Hair follicular keratinocyte (primary cell): ENCODE measurements around a stretch of chr6.

DNA sequence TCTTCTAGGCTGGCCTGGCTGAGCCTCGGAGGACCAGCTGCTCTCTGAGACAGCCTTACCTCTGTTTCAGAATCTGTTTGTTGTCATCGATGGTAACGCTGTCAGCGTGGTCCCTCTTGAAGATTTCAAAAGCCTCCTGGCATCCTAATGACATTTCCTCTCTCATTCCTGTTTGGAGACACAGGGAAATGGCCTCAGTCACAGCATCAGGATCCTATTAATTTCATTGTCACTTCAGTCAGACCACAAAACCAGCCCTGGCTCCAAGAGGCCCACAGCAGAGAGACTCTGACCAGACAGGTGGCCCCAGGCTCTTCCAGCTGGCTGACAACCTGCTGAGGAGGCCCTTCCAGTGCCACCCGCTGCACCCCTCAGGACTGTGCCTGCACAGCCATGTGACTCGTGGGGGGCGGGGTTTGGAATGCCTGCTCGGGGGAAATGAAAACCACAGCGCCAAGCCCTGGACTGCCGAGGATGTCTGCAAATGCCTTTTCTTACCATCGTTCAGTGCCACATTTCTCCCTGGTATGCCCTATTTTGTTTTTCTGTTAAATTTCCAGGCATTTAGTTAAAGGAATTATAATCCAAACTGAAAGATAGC, 108.6 kb upstream of the KCNK16 start:
- RAMPAGE, long total RNA: no peak

- RAMPAGE, long total RNA: no peak
Observed at GRCh38 chr6:39753446-39753944, 28.3 kb upstream of the KIF6 start.

DNA sequence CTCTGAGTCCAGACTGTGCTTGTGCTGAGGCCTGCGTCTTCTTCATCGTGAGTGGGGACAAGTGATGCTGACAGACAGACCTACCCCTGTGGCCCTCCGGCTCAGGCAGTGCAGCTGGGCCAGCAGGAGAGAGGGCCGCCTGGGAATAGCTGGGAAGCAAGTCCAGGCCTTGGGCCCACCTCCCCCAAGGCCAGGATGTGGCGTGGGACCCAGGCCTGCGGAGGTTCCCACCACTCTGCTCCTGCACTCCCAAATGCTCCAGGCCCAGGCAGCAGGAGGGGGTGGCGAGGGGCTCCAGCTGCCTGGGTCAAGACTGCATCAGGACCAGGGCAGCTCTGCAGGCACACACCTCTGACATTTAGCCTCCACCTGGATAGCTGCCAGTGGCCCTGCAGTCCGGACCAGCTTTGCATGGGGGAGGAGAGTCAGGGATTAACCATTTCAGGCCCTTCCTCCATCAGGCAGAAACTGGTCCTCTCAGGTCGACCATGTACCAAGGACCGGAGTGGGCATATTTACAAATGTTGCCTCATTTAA, 38.3 kb downstream of the DAAM2 start:
- RAMPAGE, long total RNA: no peak

DNA sequence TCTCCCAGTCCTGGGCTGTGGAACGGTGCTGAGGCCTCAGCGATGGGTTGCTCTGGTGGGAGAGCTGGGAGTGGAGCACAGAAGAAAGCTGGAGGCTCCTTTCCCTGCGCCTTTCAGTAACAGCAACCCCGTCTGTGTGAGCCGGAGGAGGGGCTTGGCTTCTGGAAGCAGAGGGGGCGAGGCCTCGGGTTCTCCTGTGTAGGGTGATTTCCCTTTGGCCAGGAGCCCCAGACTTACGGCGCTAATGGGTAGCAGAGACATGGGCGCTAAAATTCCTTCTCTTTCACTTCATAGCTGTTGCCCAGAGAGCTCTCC, 55.0 kb downstream of the DAAM2 start:
- RAMPAGE, long total RNA: no peak

DNA sequence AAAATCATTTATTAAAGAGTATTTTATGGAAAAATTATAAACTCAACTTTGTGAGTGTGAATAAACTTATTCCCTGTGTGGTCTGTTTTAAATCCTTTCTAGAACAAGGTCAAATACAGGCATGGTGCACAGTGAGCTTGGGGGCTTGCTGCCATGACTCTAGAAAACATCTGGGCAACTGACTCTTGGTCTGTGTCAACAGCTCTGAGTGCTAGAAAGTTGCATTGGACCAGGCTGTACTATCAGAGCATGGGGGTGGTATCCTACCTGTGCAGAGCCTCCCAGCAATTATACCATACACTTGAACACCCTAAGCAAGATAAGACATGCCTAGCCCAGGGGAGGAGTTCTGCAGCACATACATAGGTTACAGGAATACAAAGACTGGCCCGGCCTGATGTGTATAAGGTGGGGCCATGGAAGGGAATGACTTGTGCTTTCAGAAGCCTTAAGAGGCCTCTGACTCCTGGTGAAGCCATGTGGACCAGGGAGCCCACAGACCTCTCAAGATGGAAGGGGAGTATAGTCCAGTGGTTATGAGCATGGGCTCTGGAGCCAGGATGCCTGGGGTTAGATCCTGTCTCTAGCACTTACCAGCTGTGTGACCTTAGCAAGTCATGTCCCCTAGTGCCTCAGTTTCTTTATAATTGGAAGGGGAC, 11.4 kb upstream of the MOCS1 start:
- RAMPAGE, long total RNA: no peak

DNA sequence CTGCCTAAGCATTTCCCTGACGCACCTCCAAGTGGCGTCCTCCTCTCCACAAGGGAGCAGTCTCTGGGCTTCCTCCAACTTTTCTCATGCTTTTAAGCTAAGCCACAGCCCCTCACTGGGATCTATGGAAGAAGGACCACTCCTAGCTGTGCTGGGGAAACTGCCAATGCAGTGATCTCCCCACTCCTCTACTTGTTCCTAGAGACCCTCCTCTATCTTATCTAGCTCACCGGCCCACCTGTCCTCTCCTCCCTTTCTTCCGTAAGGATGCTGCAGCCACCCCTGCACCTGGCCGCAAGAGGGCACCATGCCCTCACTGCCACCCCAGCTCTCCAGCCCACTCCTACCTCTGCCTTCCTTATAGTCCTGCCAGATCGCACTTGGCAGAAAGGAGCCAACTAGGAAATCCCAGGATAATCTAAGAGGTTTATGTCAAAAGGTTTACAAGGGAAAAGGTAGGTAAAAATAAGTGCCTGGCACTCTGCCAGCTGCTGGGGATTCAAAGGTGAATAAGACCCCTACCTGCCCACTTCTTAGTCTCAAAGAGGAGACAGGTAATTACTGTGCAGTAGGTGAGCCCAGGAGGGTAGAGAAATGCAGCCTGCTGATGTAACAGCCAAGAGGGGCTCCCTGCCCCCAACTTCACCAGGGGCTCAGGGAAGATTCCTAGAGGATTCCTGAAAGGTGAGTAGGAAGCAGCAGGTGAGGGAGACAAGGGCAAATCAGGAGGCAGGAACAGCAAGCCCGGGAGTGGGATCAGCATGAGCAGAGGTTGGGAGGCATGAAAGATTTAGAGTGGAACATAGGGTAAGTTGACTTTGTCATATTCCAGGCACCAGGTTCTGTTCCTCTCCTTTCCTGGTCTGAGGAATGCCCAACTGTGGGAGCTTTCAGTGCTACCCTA, 258.4 kb downstream of the LRFN2 start:
- RAMPAGE, long total RNA: no peak

DNA sequence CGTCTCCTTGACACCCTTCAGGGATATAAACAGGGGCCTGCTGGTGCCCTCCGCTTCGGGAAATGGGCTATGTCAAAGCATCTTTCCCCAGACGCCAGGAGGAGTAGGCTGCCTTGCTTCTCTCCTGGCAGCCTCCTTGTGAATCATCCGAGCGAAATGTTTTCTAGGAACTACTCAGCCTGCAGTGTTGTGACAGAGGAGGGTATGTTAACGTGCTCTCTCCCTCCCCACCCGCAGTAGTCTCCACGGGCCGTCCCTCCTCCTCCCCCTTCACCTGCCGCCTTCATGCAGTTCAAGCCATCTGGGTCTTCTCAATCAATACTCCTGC, 168.1 kb upstream of the LRFN2 start:
- RAMPAGE, long total RNA: no peak

DNA sequence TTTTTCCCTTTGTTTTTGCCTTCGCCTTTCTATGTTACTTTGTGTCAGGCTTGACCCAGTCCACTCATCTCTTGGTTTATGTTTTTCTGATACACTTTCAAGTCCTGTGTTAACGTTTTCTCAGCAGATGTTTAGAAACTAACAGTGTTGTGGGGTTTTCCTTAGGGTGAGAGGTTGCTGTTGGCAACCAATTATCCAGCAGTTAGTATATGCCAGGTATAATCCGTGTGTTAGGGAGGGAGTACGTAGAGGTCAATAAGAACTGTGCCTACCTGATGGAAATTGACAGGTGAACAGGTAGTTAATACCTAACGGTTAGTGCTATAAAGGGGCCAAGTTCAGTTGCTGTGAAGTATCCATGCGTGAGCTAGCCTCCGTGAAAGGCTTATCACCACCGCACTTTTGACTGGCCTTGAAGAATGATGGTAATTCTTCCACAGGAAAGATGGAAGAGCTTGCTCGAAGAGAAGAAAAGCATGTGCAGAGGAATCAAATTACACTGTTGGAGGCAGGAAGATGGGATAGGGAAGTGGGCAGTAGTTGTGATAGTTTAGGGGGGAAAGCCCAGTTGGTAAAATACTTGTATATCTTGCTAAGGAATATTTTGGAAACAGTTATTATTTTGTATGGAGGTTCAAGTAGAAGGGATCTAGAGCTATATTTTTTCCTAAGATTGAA, 1.5 kb downstream of the NFYA start:
- RAMPAGE, long total RNA: no peak

DNA sequence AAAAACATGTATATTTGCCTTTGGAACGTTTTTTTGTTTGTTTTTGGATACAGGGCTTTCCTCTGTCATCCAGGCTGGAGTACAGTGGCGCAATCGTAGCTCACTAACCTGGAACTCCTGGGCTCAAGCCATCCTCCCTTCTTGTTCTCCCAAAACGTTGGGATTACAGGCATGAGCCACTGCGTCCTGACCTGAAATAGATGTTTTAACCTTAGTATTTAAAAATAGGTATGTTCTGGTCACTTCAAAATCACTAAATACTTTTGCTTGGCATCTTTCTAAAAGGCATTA, 2.3 kb downstream of the NFYA start:
- RAMPAGE, long total RNA: no peak

DNA sequence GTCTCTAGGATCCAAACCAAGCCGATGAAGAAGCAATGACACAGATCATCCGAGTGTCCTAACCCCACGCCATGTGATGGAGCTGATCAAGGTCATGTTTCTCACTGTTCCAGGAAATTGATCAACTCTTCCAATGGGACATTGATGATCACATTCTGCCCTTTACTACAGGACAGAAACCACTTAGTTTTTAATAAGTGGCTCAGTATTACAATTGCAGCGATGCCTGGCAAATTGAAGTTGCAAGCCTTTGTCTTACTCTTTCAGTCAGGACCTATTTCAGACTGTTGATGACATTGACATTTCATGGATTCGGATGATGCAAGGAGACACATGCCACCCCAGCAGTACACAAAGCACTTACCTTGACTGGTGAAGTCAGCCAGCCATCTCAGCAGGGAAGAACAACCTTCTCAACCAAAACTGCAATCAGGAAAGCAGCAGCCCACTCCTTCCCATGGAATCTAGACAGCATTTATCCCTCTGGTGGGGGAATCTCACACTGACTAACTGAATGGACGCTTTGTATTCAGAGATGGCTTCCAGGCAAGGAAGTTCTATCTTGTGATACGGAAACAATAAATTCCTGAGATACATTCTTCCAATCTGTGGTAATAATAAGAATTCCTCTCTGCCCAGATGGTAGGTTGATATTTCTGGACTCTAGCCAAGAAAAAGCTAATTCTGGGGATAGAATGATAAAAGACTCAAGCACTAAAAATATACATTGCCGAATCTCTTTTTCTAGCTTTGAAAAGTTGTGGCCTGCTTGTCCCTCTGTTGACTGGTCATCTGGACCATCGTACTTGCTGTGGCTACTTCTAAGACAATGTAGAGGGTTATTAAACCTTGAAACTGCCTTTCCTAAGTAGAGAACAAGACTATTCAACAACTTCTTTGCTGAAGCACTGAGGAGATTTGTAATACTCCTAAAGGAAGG, 24.8 kb downstream of the NFYA start:
- RAMPAGE, long total RNA: no peak

GRCh38 chr6:41103945-41104635, 31.3 kb downstream of the NFYA start:
- RAMPAGE, long total RNA: no peak

- RAMPAGE, long total RNA: no peak
Observed at GRCh38 chr6:41284500-41285210, 1.8 kb downstream of the TREM1 start.

GRCh38 chr6:41285497-41286254, 806 bp downstream of the TREM1 start:
- RAMPAGE, long total RNA: no peak

DNA sequence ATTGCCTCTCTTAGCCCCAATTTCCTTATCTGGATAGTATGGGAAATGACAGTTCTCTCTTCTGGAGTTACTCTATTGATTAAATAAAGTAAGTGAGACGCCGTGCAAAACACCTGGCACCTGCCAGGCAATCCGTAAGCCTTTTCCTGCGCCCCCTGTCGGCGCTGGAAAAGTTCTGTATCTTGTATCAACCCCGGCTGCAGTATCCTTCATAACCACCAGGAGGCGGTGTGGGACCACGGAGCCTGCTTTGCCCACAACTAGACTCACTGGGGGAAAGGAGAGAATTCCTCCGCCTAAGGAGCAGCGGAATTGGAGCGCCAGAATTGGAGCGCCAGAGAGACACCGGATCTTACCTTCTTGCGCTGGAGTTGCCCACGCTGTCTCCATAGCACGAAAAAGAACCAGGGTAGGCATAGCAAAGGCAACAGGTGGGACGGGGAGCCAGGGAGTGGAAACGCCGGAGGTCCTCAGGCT, 33.5 kb downstream of the NCR2 start:
- RAMPAGE, long total RNA: no peak

DNA sequence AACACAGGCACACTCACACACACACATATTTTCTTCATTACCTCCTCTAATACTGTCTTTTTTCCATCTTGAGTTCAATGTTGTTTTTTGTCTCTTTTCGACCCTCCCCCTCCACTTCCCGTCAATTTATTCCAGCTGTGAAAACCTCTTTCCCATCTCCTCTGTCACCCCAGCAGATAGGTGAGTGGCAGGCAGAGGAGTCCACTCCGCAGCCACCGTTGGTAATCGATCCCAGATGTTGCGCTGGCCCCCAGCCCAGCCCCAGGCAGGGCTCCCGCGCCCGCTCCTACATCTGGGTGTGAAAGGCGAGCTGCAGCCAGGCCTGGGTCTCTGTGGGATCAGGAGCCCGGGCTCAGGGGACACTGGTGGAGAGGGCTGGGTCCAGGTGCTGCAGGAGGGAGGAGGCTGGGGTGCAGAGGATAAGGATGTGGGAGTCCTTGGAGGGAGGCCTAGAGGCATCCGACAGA, 56.7 kb upstream of the FOXP4 start:
- RAMPAGE, long total RNA: no peak

DNA sequence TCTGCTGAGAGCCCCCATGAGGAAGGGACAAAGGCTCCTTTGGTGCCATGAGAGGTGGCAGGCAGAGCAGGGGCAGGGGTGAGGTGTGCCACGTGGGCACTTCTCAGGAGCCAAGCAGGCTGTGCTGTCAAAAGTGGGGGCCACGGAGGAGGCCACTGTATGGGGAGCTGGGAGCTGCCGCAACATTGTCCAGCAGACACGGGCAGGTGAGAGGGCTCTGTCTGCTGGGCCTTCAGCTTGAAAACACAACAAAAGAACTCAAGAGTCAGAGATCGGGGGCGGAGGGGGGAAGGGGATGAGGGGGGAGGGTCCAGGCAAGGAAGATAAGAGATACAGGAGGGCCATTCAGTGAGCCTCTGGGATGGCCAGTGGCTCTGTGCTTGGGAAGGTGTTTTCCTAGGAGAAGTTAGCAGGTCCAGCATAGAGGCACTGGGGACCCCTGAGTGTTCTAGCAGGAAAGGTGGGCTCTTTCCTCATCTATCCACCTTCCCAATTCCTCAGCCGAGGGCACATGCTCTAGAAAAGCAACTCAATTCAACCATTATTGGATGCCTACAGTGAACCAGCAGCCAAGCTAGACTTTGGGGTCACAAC, 21.4 kb upstream of the FOXP4 start:
- RAMPAGE, long total RNA: no peak

DNA sequence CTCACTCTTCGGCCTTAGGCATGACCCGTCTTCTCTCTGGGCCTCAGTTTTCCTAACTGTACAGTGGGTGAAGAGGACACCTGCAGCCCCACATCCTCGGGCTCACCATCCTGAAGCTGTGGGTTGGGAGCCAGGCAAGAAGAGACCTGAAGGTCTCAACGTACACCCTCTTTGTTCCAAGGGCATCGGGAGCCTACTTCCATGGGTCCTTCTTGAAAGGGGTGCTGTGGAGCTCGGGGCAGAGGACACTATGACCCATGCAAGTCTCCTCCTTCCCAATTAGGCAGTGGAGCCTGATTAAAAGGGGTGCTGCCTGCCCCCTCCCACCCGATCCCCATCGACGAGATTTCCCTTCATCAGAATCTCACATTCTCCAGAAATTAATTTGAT, 6.7 kb downstream of the FOXP4 start:
- RAMPAGE, long total RNA: no peak

- RAMPAGE, long total RNA: no peak
Observed at GRCh38 chr6:41563015-41563867, 17.1 kb downstream of the FOXP4 start.

- RAMPAGE, long total RNA: no peak
Observed at GRCh38 chr6:41567165-41567490, 20.9 kb downstream of the FOXP4 start.

- RAMPAGE, long total RNA: no peak
Observed at GRCh38 chr6:41586977-41587695, 41.0 kb downstream of the FOXP4 start.